Smooth muscle cell (in vitro differentiated cells): Measurements from ENCODE around the gene GSX2.

- RAMPAGE, long total RNA, result no peak
These were observed 23.8 kb upstream of the RASL11B start for GRCh38 chr4:52838317-52838686.

- RAMPAGE, long total RNA, result no peak
These were observed 403 bp downstream of the RASL11B start for GRCh38 chr4:52862387-52863053.

GRCh38 chr4:53365064-53365538 is 760 bp downstream of the SCFD2 start:
- RAMPAGE, long total RNA, result no peak

DNA sequence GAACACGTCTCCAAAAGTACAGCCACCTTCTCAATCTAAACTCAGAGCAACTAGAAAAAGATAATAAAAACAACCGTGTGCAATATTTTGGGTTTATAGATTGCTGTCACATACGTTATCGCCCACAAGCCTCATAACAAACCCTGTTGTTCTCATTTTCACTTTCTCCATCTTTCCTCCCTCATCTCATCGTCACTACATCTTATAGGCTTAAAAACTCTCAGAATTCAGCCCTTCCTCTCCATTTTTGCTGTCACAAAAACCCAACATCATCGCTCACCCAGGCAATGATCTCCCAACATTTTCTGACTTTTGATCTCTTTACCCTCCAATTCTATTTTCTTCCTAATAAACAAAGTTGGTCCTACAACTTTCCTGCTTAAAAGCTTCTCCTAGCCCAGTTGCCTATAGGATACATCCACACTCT is 510 bp upstream of the SCFD2 start:
- RAMPAGE, long total RNA, result no peak

- RAMPAGE, long total RNA, result no peak
These were observed 375 bp downstream of the LNX1 start for GRCh38 chr4:53590952-53591270.

DNA sequence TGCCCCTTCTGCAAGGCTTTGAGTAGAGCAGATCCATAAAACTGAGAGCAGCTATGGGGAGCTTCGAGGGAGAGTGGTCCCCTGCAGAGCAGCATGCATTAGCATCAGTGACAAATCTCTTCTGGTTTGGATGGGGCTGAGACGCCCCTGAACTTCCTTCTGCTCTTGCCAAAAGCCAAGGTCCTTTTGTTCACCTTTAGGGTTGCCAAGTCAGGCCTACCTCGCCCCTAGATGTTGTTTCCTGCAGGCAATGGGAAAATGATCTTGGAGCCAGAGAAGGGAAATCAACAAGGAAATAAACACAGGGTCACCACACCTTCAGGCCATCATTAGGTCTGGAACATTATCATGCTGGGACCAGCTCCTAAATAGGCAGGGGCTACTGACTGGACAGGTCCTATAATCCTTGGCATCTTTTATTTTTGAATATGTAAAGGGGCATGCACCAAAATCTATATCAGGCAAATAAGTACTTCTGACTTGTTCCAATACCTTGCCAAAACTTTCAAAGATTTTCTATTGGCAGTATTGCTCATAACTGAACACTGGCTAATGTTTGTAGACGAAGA is 61.2 kb upstream of the LNX1 start:
- RAMPAGE, long total RNA, result no peak

GRCh38 chr4:53929923-53930463 is 134.4 kb downstream of the CHIC2 start:
- RAMPAGE, long total RNA, result no peak

DNA sequence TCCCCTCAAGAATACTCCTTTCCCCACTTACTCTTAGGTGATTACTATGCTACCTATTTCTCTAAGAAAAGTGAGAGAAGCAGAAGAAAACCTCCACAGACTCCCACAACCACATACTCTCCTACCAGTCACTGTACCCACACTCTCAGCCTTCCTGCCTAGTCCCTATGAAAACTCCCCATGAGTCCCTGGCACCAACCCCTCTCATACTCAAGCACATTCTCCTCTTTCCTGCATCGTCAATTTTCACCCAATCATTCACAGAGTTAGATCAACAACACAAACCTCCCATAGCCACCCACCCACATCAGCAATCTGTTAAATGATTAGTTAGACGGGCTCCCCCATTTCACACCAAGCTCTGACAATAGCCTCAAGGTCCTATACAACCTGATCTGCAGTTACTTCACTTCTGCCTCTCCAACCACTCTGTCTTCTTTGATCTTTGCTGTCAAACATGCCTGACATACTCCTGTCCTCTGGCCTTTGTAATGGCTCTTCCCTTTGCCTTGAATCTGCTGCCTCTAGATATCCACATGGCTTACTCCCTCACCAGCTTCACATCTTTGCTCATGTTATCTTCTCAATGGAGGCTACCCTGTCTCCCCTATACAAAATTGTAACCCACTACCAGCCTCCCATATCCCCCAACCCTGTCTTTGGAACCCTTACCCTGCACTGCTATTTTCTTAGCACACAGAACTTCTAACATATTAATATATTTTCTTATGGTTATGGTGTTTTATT is 80.0 kb downstream of the CHIC2 start:
- RAMPAGE, long total RNA, result no peak

DNA sequence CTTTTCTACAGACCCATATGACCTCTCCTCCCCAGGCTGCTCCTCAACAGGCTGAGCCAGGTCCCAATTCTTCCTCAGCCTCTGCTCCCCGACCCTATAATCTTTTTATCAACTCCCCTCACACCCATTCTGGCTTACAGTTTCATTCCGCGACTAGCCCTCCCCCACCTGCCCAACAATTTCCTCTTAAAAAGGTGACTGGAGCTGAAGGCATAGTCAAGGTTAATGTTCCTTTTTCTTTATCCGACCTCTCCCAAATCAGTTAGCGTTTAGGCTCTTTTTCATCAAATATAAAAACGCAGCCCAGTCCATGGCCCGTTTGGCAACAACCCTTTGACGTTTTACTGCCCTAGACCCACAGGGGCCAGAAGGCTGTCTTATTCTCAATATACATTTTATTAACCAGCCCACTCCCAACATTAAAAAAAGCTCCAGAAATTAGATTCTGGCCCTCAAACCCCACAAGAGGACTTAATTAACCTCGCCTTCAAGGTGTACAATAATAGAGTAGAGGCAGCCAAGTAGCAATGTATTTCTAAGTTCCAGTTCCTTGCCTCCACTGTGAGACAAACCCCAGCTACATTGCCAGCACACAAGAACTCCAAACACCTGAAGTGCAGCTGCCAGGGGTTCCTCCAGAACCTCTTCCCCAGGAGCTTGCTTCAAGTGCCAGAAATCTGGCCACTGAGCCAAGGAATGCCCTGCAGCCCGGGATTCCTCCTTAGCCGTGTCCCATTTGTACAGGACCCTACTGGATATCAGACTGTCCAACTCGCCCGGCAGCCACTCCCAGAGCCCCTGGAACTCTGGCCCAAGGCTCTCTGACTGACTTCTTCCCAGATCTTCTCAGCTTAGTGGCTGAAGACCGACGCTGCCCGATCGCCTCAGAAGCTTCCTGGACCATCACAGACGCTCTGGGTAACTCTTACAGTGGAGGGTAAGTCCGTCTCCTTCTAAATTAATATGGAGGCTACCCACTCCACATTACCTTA is 42.7 kb downstream of the CHIC2 start:
- RAMPAGE, long total RNA, result no peak

DNA sequence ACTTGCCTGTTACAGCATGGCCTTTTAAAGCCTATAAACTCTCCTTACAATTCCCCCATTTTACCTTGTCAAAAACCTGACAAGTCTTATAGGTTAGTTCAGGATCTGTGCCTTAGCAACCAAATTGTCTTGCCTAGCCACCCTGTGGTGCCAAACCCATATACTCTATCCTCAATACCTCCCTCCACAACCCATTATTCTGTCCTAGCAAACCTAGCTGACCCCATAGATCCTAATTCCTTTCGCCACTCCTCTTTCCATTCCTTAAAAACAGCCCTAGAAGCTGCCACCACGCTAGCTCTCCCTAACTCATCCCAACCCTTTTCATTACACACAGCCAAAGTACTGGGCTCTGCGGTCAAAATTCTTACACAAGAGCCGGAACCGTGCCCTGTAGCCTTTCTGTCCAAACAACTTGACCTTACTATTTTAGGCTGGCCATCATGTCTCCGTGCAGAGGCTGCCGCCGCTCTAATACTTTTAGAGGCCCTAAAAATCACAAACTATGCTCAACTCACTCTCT is 41.5 kb downstream of the CHIC2 start:
- RAMPAGE, long total RNA, result no peak

GRCh38 chr4:54063679-54064222 is 654 bp downstream of the CHIC2 start:
- RAMPAGE, long total RNA, result no peak

GRCh38 chr4:54066658-54067654 is 2.6 kb upstream of the CHIC2 start:
- RAMPAGE, long total RNA, result no peak

DNA sequence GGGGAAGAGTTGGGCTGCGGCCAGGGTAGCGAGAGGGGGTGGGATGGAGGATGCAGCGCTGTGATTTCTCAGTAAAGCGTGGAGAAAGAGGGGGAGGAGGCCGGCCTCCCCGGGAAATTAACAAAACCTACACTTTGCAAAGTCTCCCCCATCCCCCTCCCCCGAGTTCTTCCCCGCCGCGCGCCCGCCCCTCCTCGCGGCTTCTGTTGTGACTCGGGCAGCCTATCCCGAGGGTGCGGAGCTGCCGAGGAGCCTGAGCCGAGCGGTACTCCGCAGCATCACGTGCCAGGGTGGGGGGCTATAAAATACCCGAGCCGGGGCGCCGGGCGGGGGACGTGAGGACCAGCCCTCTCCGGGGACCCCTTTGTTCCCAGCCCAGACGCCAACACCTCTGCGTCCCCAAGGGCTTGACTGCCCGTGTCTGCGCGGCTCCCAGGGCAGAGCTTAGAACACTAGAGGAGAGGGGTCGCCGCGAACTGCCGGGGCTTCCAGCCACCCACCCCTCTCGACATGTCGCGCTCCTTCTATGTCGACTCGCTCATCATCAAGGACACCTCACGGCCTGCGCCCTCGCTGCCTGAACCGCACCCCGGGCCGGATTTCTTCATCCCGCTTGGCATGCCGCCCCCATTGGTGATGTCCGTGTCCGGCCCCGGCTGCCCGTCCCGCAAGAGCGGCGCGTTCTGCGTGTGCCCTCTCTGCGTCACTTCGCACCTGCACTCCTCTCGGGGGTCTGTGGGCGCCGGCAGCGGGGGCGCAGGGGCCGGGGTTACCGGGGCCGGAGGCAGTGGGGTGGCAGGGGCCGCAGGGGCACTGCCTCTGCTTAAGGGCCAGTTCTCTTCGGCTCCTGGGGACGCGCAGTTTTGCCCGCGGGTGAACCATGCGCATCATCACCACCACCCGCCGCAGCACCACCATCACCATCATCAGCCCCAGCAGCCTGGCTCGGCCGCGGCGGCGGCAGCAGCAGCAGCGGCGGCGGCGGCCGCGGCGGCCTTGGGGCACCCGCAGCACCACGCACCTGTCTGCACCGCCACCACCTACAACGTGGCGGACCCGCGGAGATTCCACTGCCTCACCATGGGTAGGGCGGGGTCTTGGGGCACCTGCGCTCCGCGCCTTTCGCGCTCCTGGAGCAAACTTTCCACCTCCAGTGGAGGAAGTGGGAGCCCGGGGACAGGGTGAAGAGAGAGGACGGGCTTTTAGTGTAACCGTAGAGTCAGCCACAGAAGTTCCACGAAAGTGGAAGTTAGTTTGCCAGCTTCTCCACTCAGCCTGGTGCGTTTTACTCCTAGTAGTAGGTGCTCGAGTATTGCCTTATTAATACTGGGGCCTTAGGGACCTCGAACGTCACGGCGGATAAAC is at the start of gene GSX2:
Gene GSX2 (plus strand): TSS at position 329 of the 1,365 bp plus-strand sequence.
- RAMPAGE, long total RNA, result no peak

DNA sequence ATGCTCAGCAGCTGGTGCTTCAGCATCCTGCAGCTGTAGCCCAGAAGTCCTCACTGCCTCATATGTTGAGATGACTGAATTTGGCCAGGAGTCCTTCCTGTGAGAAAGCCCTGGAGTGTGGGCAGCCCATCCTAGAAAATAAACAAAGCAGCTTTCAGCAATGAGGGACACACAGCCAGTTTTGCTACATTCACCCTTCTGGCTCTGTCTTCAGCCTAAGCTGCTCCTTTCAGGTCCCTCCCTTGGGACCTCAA is 2.2 kb upstream of the TMEM165 start:
- RAMPAGE, long total RNA, result no peak

GRCh38 chr4:55396277-55396681 is 522 bp downstream of the TMEM165 start:
- RAMPAGE, long total RNA, result no peak

DNA sequence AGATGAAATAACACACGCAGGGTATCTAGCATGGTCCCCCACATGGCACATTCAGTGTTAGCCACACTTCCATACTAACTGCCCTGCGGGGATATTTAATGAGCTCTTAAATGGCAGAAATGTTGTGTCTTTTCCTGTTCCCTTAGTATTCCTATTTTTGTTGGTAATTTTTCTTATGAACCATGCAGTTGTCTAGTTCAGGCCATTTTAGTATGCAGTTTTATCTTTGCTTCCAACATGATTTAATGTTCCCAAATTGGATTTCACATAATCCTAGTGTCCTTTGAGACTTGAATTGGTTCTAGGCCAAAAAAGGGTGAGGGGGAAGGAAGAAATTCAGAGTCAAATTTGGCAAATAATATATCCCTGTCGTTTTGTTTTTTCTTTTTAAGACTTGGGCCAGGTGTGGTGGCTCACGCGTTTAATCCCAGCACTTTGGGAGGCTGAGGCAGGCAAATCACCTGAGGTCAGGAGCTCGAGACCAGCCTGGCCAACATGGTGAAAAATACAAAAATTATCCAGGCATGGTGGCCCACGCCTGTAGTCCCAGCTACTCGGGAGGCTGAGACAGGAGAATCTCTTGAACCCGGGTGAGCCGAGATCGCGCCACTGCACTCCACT is 24.9 kb downstream of the TMEM165 start:
- RAMPAGE, long total RNA, result no peak

GRCh38 chr4:55547362-55547662 is 603 bp upstream of the CLOCK start:
- RAMPAGE, long total RNA, result no peak

DNA sequence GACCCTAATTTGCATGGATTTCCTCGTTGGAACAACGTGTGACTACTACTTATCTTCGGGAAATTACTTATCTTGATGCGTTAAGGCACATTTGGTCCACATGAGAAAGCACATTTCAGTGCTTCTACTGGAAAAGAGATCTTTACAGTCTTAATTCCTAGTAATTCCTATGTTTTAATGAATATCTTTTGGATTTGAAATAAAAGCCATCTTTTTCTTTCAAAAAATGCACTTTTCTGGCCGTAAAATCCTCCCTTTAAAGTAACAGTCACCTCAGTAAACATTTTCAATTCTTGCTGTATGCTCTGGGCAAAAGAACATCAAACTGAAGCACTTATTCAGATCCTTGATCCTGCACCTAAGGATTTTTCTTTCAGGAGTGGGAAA is 947 bp upstream of the CLOCK start:
- RAMPAGE, long total RNA, result no peak

GRCh38 chr4:56490289-56490929 is 15.2 kb upstream of the ARL9 start:
- RAMPAGE, long total RNA, result no peak

- RAMPAGE, long total RNA, result no peak
These were observed 24.2 kb downstream of the HOPX start for GRCh38 chr4:56656668-56657472.